Duodenum (tissue), 1 donor: ENCODE measurements around the gene TNK2.

- PRO-cap = no peak
Observed at GRCh38 chr3:195872847-195874027, 35.1 kb downstream of the TNK2 start.

DNA sequence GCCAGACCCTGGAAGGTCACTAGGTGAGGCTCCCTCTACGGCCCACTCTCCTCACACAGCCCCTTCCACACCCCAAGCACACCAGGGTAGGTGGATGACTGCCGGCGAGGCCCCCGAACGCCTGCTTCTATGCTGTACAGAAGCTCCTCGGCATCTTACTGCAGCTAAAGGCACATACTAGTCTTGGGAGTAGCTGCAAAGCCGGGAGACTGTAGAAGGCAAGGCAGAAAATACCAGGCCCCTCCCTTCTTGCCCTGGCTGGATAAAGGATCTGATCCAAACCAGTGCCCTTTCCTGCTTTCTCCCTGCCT is 12.0 kb downstream of the TNK2 start:
- PRO-cap = no peak

GRCh38 chr3:195906729-195907599 is 1.4 kb downstream of the TNK2 start:
- PRO-cap = no peak

GRCh38 chr3:195907600-195908758 is at the start of gene TNK2:
Gene TNK2 (minus strand): TSS chr3:195908551.
- PRO-cap = unidirectional peak, minus-strand start at chr3:195907911

- PRO-cap = no peak
Observed at GRCh38 chr3:195910150-195910737, 1.9 kb upstream of the TNK2 start.

GRCh38 chr3:196378091-196378756 is 40.0 kb upstream of the TM4SF19 start:
- PRO-cap = no peak

- PRO-cap = no peak
Observed at GRCh38 chr3:196425820-196426300, 6.4 kb downstream of the UBXN7 start.

DNA sequence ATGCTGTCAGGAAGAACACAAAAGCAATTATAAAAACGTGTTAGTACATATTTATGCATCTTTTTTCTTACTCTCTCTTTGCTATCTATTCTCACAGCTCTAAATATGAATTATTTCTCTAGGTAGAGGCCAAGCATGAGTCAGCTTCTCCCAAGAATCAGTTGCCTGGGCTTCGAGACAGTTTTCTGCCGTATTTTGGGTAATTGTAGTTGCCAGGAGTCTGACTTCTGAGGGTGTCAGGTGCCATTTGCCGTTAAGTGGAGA is 7.9 kb upstream of the NRROS start:
- PRO-cap = no peak

DNA sequence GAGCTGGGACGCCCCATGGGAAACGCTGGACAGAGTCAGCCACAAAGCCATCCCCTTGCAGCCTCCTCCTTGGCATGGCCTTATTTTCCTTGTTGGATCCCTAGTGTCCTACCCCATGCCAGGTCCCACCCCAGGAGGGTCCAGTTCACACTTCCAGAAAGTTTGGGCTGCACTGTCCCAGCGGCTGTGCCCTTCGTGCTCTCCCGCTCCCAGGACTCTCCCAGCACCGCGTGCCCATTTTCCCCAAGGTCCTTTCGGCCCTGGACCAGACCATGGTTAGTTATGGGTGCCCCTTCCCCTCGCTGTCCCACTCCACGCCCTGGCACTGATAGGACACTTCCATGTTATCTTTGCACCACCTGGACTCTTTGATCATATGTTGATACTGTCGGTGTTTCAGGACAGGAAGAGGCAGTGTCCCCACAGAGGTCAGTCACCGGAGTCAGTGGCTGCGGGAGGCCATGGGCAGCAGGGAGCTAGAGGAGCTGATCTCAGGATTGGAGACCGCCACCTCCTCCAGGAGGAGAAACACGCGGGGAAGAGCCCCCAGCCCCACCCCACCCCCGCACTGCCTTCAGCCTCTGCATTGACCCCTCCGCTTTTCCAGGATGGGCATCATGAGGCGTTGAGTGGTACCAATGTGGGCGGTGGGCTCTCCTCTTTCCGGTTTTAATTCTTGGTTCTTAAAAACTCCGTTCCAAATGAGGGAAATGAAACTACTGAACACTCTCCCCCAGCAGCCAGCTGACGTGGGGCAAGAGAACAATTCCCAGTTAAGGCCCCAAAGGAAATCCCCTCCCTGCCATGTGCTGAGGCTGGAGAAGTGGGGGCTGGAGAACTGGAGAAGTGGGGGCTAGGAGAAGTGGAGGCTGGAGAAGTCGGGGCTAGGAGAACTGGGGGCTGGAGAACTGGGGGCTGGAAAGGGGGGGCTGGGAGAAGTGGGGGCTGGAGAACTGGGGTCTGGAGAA is 5.5 kb upstream of the NRROS start:
- PRO-cap = no peak

GRCh38 chr3:196688198-196688848 is 23.7 kb downstream of the CEP19 start:
- PRO-cap = no peak

- PRO-cap = no peak
Observed at GRCh38 chr3:196694255-196694643, 17.8 kb downstream of the CEP19 start.

- PRO-cap = unidirectional peak, plus-strand start at chr3:196740170; unidirectional peak, minus-strand start at chr3:196740424; unidirectional peak, minus-strand start at chr3:196740459; unidirectional peak, minus-strand start at chr3:196740606
Observed at GRCh38 chr3:196740129-196740827, 621 bp downstream of the PAK2 start.

- PRO-cap = no peak
Observed at GRCh38 chr3:196842604-196843321, 25.0 kb upstream of the SENP5 start.

DNA sequence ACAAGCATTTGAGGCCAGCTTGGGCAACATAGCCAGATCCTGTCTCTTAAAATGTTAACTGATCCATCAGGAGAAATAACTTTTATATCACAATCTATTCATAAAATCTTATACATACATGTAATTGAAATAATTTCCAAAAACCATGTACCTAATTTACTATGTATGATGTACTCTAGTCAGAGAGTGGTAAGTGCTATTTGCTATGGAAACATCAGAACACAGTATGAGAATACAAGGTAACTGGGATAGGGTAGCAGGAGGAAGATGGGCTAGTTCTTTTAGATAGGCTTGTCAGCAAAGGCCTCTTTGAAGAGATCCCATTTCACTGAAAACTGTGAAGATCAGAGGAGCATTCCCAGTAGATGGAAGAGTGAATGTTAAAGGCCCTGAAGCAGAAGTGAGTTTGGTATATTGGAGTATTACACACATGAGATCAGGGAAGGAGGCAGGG is 36.3 kb downstream of the SENP5 start:
- PRO-cap = no peak

GRCh38 chr3:196905316-196905846 is 36.9 kb downstream of the NCBP2 start:
- PRO-cap = no peak

DNA sequence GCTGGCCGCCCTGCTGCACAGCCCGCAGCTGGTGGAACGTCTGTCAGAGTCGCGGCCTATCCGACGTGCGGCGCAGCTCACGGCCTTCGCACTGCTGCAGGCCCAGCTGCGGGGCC is 118 bp downstream of the NCBP2AS2 start:
- PRO-cap = no peak

- PRO-cap = no peak
Observed at GRCh38 chr3:197054269-197054967, 24.8 kb upstream of the MELTF start.

DNA sequence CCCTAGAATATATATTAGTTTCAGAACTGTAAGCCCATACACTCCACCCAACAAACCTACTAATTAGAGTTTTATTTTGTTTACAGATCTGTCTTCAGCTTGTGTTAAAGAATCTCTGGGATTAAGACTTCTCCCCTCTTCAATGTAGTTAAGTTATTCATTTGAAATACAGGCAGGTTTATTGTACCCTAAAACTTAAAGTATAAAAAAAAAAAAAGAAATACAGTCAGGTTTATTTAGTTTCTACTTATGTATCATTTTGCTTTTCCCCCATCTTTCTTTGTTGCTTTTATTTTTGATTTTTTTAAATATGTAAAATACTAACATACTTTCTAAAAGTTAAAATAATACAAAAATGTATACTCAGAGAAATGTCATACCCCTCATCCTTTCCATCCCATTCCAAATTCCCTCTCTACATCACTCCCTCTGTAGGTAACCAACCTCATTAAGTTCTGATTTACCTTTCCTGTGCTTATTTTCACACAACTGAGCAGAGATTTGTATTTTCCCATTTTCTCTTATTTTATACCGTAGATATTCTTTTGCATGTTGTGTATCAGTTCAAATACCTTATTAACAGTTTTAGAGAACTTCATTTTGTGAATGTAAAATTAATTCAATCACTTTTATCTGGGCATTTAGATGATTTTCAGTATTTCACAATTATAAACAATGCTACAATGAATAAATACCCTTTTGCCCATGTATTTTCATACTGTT is 33.5 kb upstream of the MELTF start:
- PRO-cap = no peak

- PRO-cap = no peak
Observed at GRCh38 chr3:197297033-197297397, 1.4 kb downstream of the DLG1 start.

- PRO-cap = no peak
Observed at GRCh38 chr3:197466526-197467228, 89.1 kb downstream of the BDH1 start.